ENCODE measurements around the genes AKR1B1, AGBL3, TMEM140 and NUP205.

GRCh38 chr7:131909220-131909960, 353.0 kb upstream of the PODXL start:
- PRO-cap, 2 experiments = no peak in any of the 2 experiments

DNA sequence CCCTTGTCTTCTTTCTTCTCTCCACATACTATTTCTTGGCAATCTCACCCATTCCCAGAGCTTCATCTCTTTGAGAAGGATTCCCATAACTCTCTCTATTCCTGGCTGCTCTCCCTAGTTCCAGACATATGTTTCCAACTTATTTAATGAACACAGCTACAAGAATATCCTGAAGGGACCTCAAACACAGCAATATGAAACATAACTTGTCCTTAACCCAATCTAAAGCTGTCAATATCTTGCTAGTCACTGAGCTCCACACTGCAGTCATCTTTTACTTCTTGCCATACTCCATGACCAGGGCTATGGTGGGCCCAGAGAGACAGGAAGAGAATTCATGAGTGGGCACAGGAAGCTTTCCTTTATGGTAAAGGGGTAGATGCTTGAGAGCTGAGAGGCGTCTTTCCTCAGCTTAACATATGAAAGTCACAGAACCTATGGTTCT, 152.4 kb downstream of the CHCHD3 start:
- PRO-cap, 2 experiments = no peak in any of the 2 experiments

DNA sequence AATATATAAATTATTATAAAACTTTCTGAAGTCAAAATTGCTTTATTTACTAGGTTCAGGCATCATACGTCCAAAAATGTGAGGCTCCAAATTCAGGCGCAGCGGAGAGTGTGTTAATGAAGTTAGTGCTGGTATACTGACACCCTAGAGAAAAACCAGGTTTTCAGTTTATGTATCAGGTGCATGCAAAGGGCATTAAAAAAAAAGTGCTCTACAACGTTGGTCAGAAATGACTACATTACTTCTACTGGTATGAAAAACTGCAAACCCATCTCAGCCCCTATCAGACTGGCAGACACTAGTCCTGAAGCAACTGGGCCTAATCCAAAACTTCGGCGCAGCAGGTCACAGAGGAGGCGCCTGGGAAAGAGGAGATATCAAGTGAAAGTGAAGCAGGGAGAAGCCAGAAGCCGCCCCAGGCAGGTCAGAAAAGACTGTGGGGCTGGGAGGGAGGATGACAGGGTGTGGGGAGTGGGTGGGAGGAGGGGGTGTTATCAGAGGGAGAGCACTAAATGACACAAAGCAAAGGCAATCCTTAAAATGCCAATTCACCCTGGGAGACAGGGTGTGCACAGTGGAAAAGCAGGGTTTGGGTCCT, 886 bp downstream of the CHCHD3 start:
- PRO-cap, 2 experiments = no peak in any of the 2 experiments

- PRO-cap, 2 experiments = no peak in any of the 2 experiments
These were observed 404.7 kb downstream of the EXOC4 start for GRCh38 chr7:133657536-133658113.

DNA sequence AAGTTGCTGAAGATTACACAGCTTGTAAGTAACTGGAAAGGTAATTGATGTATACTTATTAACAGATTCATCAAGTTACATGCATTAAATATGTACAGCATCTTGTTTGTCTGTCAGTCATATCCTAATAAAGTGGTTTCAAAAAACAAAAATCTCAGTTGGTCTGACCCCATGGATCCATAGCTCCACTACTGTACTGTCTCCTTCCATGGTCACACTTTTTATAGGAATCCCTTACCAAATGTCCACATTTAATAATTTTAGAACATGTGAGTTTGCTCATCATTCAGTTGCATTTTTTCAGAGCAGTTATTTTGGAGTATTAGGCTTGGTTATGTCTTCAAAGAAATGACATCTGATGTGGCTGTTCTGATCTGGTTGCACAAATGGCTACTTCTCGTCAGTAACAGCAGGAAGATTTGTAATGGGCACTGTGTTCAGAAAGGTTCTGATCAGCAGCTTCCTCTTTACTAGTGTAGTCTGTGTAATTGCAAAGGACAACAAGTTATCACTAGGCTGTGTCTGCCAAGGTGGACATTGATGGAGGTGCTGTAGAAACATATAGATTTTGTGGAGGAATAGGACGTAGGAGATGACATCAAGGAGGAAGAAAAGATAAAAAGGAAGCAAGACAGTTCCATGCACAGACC, 418.3 kb upstream of the LRGUK start:
- PRO-cap, 2 experiments = no peak in any of the 2 experiments

- PRO-cap, 2 experiments = no peak in any of the 2 experiments
These were observed 401.6 kb upstream of the LRGUK start for GRCh38 chr7:133725497-133726077.

DNA sequence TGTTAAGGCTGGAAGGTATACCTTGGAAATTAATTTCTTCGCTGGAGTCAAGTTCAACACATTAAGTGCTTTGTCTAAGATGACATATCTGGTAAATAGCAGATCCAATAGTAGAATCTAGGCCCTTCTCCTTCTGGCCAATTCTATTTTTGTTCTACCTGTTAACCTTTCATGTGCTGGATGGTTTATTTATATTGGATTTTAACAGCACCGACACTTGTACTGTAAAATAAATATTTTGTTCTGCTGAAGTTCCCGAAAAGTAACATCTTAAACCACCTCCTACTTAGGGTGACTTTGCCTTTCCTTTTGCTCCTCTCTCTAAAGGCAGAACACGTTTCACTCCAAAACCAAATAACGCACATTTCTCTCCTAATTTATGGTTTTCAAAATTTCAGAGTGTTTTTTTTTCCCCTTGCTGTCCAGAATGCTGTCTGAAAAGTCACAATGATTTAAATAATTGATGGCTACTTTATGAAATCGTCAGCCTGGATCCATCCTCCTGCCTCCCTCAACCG, 290.8 kb upstream of the LRGUK start:
- PRO-cap, 2 experiments = no peak in any of the 2 experiments

DNA sequence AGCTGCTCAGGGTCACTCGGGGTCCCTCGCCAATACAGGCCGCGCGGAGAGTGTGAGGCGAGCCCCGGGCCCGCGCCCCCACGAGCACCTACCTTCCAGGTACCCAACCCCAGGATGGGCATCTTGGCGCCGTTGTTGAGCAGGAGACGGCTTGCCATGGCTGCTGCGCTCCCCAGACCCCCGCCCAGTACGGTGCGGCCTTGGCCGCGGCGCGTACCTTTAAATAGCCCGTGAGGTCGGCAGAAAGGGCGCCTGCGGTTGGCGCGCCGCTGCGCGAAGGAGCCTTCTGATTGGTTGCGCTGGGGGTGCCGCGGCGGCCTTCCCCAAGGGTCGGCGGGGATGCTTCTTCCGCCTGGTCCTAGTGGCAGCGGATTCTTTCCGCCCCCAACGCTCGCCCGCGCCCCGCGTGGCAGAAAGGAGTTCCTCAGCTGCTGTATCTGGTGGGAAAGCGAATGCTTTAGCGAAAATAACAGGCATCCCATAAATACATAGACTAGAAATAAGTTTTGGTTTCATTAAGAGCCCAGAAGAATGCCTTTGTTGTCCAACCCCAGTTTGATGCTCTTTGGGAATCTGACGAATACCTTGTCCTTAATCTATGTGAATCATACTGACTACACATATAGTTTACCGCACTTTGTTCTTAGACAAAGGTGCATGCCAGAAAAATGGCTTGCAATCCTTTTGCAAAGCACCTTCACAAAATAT, at the start of gene AKR1B1:
Gene AKR1B1, minus strand, starts transcription at position 196 of the 708 bp plus-strand sequence.
- PRO-cap, 2 experiments = peak in 1 of 2 experiments; most common minus-strand start position 194 of the sequence (in 1)

GRCh38 chr7:134510532-134511061, 16.8 kb upstream of the AKR1B10 start:
- PRO-cap, 2 experiments = no peak in any of the 2 experiments

DNA sequence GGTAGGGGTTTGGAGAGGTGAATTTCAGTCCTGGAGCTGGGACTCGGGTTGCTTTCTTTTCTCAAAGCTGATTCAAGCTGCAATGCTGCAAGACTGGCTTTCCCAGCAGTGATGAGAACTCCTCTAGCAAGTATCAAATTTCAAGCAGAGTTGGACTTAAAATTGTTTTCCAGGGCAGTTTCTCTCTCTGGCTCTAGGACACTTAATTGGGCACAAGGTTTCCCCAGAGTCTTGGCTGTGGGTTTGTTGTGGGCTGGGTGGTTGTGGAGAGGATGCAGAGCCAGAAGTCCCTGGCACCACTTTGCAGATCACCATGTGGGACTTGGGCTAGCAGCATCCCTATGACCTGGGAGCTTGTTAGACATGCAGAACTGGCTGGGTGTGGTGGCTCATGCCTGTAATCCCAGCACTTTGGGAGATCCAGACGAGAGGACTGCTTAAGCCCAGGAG, 16.8 kb downstream of the AKR1B15 start:
- PRO-cap, 2 experiments = no peak in any of the 2 experiments

- PRO-cap, 2 experiments = no peak in any of the 2 experiments
These were observed 48.7 kb downstream of the BPGM start for GRCh38 chr7:134695340-134695857.

GRCh38 chr7:134720024-134720428, 59.4 kb upstream of the CALD1 start:
- PRO-cap, 2 experiments = no peak in any of the 2 experiments

DNA sequence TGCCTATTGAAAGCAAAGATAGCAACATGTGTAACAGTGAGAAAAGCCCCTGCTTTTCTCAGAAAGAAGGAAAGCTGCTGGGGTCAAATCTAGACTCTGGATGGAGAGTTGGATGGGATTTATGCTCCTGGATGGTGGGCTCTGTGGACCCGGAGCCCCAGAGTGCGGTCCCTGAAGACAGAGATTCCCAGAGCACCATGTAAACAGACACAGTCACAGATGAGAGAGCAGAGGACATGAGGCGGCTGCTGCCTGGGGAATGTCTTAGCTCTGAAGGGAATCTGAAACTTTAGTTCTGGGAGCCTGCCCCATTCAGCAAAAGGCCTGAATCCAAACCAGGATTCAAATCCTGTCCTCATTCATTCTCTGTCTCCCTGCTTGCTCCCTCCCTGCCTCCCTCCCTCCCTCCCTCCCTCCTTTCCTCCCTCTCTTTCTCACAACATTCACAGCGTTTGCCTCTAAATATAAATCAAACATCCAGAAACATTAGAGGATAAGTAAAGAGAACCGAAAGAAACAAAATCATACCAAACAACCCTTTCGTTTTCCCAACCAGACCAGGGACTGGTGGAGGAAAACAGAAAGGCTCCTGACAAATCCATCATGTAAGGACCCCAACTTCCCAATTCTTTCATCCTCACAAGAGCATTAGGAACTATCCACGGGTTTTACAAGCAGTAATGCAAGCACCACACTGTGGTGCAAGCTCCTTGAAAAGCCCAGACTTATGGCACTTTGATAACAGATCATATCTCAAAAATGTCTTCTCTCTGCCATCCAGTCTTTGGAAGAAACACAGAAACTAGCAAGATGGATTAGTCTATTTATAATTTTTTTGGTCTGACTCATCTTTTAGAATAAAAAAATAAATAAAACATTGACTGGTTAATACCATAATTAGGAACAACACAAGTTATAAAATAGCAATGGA, 49.4 kb upstream of the CALD1 start:
- PRO-cap, 2 experiments = no peak in any of the 2 experiments

DNA sequence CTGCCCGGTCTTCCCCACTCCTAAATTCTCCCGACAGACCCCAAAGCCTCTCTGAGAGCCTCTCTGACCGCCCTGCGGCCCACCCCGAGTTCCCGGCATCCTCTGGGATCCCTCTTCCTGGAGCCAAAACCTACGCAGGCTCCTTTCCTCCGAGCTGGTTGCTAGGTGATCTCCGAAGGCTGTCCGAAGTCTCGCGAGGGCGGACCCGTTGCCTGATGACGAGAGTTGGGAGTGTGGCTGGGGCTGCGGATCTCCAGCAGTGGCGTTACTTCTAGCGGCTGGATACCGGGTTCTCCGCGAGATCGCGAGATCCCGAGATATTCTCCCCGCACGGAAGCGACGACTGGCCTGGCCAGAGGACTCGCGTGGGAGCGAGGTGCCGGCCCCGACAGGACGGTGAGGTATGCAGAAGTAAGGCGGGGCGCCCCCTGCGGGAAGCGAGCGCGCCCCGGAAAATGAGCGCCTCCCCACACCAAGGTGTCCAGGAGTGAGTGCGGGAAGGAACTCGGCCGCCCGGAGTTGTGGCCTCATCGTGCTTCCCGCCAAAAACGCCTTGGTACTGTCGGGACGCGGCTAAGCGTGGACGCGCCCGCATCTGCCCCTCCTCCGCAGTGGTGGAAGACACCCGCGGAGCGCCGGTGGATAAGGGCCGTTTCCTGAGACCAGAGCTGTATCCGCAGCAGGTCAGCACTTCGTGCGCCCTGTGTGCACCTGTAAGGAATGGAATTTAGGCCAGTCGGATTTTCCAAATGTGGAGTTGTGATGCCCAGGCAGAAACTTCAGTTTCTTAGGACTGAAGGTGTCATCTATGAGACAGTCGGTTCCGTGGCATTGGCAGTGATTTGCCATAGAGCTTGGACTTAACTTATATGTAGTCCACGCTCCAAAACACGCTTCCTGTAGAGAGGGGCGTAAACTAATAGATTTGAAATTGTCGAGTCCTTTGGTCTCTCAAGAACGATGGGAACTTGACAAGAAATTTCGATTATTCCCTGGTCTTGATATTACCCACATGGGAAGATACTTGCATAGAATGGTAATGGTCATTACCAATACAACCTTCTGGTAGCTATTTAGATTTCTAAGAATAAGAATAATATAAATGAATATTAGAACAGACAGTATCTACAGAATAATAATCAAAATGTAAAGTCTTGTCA, at the start of gene AGBL3:
Gene AGBL3, plus strand, starts transcription at position 208 of the 1,160 bp plus-strand sequence.
- PRO-cap, 2 experiments = peak in 2 of 2 experiments; most common plus-strand start position 215 of the sequence (in 2); most common minus-strand start position 104 of the sequence (in 2)

GRCh38 chr7:135147669-135148916, at the start of gene TMEM140:
Gene TMEM140 (plus strand): TSS chr7:135148072.
- PRO-cap, 2 experiments = peak in 2 of 2 experiments; most common plus-strand start chr7:135148087 (in 2)

- PRO-cap, 2 experiments = no peak in any of the 2 experiments
These were observed 9.6 kb downstream of the CYREN start for GRCh38 chr7:135160807-135161348.

- PRO-cap, 2 experiments = no peak in any of the 2 experiments
These were observed 16.0 kb upstream of the CYREN start for GRCh38 chr7:135186094-135187313.

- PRO-cap, 2 experiments = peak in 2 of 2 experiments; most common plus-strand start chr7:135557917 (in 2)
These were observed at the start of gene NUP205 for GRCh38 chr7:135557337-135558086. Gene NUP205 (plus strand): TSS chr7:135557917.

DNA sequence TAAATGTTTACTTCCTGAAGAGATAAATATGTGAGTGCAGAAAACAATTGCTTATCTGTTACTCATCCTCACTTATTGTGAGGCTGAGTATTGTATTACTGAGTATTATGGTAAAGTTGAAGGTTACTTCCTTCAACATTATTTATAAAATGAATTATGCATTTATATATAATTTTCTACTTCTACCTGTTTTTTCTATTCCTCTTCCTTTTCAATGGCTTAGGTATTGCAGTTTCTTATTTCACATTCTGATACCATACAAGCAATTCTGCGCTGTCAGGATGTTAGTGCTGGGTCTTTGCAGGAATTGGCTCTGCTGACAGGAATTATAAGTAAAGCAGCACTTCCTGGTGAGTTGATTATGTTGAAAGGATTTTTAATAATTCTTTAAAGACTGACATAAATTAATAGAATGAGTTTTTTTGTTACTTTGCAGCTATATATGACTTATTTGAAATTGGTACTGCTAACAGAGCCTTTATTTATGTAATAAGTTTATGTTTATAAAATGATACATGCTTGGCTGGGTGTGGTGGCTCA, 32.1 kb upstream of the STMP1 start:
- PRO-cap, 2 experiments = no peak in any of the 2 experiments

- PRO-cap, 2 experiments = no peak in any of the 2 experiments
These were observed 22.9 kb downstream of the STMP1 start for GRCh38 chr7:135685214-135685659.

All from Colon Carcinoma Metastatic in the Brain (tissue), 2 donors.